Fibroblast of the aortic adventitia (primary cell): Measurements from ENCODE around the gene ZNFX1.

- CAGE, long polyA plus RNA, result no peak
Measured at GRCh38 chr20:46931523-46932252, 37.0 kb downstream of the EYA2 start.

DNA sequence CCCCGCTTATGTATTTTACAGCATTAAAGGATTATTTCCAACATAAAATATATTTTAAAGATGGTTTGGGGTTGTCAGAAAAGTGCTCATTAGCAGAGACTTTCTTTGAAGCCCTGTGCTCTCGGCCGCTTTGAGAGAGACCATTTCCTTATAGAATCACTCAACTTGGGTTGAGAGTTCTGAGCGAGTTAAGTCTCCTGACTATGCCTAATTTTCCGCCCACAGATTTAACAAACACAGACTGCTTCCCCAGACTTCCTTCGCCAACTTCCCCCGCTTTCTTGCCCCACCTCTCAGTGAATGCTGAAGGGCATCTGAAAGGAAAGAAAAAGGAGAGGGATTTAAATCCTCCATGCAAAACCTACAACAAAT, 223.9 kb downstream of the EYA2 start:
- CAGE, long polyA plus RNA, result no peak

DNA sequence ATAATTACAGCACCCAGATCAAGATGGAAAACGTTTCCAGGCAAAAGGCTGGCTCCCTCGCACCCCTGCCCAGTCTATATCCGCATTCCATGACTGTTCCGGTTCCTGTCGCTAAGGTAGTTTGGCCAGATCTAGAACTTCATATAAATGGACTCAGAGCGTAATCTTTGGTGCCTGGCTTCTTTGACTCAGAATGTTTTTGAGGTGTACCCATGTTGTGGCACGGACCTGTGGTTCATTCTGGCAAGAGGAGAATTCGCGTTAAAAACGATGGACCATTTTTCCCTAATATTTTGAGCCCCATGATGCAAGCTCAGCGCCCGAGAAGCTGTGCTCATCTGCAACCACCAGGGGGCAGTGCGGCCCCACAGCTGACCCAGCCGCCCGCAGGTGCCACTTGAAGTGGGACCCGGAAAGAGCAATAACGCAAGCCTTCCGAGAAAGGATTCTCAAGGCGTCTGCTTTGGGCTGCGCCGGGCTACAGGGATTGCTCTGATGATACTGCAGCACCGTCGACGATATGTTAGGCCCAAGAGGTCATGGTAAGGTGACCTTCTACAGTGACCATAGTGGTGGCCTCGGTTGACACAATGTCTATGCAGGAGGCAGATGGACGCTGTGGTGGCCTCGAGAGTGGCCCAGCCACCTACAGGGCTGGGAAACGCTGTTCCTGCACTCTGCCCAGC, 160.2 kb downstream of the ZMYND8 start:
- CAGE, long polyA plus RNA, result no peak

DNA sequence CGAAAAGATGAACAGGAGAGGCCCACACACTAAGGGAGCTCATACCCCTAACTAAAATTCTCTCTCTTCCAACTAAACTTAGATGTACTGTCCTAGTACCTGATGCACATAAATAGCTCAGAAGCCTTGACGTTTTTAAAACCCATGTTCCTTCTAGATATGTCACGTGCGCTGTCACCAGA, 142.6 kb downstream of the ZMYND8 start:
- CAGE, long polyA plus RNA, result no peak

- CAGE, long polyA plus RNA, result no peak
Measured at GRCh38 chr20:47235896-47236692, 120.4 kb downstream of the ZMYND8 start.

- CAGE, long polyA plus RNA, result no peak
Measured at GRCh38 chr20:47280688-47281842, 75.4 kb downstream of the ZMYND8 start.

GRCh38 chr20:47349303-47350042, 7.0 kb downstream of the ZMYND8 start:
- CAGE, long polyA plus RNA, result no peak

DNA sequence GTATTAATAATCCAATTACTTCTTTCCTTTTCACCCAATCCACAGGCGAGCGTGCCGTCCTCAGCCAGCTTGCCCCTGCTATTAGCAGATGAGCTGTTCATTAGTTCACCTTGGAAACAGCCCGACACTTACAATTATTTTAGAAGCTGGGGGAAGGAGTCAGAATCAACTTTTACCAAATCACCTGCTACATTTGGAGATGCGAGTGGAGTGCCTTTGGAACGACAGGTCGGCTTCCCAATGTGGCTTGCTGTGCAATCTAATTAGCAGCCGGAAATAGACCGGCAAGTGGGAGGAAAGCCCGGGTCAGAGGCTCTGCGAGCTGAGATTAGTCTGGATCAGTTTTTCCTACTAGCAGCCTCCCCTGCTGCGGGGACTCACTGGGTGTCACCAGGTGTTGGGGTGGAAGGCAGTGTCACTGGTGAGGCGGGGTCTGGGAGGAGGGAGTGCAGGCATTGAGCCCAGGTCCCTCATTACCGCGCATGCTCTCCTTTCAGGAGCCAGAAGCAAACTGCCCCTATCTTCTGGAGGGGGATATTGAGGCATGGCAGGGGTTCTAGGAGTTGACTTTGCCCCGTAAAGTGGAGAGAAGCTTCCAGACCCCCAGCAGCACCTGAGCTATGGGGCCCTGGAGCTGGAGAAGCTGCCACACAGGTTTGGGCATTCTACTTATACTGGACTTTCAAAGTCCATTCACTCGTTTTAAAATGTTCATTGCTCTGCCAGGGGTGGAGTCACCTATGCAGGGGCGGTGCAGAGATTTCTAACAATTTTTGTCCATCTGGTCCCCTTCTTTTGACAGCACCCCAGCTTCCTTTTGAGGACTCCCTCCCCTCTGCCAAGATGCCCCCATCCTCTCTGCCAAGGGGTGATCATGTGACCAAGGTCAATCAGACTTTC, 11.1 kb downstream of the SULF2 start:
- CAGE, long polyA plus RNA, result no peak

DNA sequence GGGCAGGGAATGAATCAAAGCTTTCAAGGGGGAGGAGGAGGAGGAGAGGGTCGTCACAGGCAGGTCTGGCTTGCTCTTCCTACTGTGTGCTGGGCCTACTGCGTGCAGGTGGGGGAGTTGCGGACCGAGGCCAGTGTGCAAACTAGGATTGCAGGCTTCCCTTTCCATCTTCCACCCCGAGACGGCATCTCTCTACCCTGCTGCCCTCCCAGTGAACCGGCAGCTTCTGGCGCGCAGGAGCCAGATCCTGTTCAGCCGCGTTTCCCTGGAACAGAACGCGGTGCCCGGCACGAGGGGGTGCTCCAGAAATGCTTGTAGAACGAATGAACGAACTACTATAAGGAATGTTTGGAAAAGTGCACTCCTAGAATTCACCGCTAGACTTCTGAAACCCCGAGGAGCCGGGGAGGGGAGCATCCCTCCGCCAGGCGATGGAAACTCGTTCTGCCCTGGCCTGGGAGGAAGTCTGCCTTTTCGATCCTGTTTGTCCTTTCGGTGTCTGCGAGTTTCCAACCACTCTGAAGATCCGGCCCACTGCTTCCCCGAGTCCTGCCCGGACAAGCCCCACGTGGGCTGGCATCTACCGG, 820 bp downstream of the SULF2 start:
- CAGE, long polyA plus RNA, result no peak

DNA sequence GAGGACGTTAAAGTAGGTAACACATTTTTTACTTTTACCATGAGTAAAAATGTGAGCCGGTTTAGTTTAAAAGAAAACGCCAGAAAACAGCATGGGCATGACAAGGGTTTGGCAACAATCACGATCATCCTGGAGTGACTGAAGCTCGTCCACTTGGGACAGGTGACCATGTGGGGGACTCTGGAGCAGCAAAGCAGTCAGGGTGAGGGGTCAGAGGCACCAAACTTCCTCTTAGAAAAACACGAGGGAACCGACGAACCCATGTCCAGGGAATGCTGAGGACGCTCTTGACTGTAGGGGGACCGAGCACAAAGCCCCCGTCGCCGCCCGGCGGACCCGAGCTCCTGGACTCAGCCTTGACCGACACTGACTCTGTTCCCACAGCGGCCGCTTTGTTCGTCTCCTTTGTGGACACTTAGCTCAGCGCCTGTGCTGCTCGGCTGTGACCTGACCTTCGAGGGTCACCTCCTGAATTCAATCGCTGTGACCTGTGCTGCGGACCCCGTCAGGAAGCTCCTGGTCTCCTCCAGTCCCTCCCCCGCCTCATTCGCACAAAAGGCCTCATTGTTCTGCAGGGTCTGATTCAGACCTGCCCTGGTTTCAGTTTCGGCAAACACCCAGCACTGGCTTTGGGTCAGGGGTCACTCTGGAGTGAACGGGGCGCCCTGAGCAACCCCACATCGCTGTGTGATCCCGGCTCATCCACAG, 454.9 kb downstream of the PREX1 start:
- CAGE, long polyA plus RNA, result no peak

DNA sequence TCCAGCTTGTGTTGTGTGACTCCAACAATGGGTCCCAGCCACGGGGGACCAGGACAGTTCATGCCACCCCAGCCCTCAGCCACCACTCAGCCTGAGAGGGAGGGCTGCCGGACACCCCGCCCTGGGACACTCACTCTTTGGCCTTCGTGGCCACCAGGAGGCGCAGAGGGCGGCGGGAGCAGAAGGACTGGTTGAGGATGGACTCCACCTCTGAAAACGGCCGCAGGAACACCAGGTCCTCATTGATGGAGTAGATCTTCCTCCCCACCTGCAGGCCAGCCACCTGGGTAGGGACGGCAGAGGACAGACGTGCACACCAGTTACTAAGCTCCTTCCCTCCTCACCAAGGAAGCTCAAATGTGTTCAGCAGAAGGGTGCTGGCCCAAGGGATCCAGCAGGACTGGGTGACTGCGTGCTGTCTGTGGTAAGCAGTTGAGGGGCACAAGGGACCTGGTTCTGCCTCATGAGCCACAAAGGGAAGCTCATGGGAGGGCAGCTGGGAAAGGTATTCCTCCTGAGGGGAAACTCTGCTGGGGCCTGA, 170.8 kb downstream of the PREX1 start:
- CAGE, long polyA plus RNA, result no peak

GRCh38 chr20:48851823-48852261, 24.0 kb upstream of the PREX1 start:
- CAGE, long polyA plus RNA, result no peak

DNA sequence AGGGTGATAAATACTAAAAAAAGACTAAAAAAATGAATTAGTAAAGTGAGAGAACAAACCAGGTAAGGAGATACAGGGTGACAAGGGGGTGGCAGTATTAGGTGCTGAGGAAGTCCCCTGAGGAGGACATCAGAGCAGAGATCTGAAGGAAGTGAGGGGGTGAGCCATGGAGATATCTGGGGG, 9.9 kb downstream of the ARFGEF2 start:
- CAGE, long polyA plus RNA, result no peak

DNA sequence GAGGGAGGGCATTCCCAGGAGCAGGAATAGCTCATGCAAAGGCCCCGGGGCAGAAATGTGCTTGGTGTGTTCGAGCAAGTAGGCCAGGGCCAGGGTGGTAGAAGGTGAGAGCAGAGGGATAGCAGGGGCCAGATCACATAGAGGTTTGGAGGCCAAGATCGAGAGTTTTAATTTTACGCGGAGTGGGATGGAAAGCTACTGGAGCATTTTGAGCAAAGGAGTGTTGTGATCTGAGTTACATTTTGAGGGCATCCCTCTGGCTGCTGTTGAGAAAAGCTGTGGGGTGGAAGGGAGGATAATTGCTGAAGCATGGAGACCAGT, 10.1 kb downstream of the ARFGEF2 start:
- CAGE, long polyA plus RNA, result no peak

DNA sequence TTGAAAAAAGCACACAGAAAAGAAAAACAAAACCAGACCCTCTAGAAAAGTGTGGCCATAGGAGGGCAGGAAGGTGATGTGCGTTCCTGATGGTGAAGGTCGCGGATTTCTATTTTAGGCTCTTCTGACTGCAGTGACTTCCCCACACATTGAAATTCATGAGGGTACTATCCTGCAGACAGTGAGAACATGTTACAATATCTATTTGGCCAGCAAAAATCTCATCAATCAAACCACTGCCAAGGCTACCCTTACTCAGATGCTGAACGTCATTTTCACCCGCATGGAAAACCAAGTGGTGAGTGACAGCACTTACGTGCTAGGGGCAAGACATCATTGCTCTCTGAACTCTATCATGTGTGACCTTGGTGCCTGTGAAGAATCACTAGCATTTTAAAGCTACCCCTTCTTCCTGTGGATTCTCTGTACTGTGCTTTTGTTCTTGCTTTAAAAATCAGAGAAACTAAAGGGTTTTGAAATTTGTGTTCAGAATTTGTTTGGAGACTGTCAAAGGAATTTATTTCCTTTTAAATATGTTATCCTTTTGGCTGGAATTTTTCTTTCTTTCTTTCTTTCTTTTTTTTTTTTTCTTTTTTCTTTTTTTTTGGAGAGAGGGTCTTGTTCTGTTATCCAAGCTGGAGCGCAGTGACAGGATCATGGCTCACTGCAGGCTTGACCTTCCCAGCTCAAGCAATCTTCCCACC, 31.2 kb downstream of the ARFGEF2 start:
- CAGE, long polyA plus RNA, result no peak

DNA sequence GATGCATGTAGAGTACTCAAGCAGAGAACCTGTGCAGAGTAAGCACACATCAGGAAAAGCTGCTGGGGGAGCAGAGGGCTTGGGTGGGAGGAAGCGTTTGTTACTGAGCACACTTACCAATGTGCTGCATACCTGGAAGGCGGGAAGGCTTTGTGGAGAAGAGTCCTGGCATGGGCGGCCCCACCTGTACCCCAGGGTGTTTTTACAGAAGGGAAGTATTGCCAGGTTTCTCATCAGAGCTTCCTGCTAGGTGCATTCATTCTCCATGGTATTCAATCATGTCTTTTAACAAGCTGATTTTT, 52.9 kb downstream of the CSE1L start:
- CAGE, long polyA plus RNA, result no peak

DNA sequence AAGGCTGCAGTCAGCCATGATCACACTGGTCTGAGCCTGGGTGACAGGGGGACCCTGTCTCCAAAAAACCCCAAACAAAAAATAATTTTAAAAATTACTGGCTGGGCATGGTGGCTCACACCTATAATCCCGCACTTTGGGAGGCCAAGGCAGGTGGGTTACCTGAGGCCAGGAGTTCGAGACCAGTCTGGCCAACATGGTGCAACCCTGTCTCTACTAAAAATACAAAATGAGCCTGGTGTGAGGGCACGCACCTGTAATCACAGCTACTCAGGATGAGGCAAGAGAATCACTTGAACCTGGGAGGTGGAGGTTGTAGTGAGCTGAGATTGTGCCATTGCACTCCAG, 58.8 kb downstream of the CSE1L start:
- CAGE, long polyA plus RNA, result no peak

- CAGE, long polyA plus RNA, result no peak
Measured at GRCh38 chr20:49277837-49278535, at the start of gene ZNFX1. Gene ZNFX1 (minus strand): TSS chr20:49278057.

DNA sequence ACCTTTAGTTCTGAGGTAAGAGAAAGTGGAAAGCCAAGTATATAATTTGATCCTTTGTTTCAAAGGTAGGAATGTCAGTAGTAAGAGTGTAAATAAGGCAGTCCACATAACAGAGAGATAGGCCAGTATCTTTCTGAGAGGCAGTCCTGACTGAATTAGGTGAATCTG, 6.0 kb upstream of the ZNFX1 start:
- CAGE, long polyA plus RNA, result no peak

- CAGE, long polyA plus RNA, result no peak
Measured at GRCh38 chr20:49284802-49285326, 7.0 kb upstream of the ZNFX1 start.